ENCODE data around the genes GALNT10, MRPL22 and GARIN3.

GRCh38 chr5:151770151-151771129, 1.3 kb upstream of the G3BP1 start:
- RRBS: 3% methylated on average over 14 of the region's 67 CpGs

- RRBS: no CpG with 5 or more reads among the region's 3 CpGs
Measured at GRCh38 chr5:152861332-152861734, 456.3 kb upstream of the NMUR2 start.

GRCh38 chr5:152957192-152957657, 533.2 kb upstream of the GRIA1 start:
- RRBS: no CpG with 5 or more reads among the region's 1 CpG

DNA sequence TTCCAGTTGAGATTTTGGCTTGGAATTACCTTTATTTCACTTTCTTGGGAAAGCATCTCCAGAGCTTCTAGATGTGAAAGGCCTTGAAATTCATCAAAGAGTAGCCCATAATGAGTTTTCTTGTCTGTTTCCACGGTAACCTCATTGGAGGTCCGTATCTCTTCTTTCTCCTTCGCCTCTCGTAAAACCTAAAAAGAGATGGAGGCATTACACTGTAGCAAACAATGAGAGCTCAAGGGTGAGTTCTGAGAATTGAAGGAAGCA, 11.6 kb downstream of the FAM114A2 start:
- RRBS: no CpG with 5 or more reads among the region's 4 CpGs

DNA sequence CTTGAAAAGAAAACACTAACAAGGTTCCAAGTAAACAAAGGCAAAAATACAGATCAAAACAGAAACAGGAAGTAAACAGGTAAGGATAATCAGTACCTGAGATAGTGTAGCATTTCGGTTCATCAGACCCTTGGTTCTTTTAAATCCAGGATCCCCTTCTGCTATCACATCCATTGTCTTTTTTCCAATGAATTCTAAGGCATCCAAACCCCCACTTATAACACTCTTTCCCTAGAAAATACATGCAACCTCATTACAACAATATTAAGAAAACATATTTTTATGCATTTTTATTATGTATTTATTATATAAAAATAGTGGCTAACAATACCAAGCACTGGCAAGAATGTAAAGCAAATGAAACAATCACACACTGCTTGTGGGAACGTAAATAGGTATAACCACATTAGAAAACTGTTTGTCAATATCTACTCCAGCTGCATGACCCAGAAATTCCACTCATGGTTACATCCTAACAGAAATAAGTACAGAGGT, 10.6 kb downstream of the FAM114A2 start:
- RRBS: no CpG with 5 or more reads among the region's 2 CpGs

- RRBS: 1% methylated on average over 75 of the region's 123 CpGs
Measured at GRCh38 chr5:154190257-154191481, at the start of gene GALNT10. GALNT10 (plus strand) TSS chr5:154190733.

DNA sequence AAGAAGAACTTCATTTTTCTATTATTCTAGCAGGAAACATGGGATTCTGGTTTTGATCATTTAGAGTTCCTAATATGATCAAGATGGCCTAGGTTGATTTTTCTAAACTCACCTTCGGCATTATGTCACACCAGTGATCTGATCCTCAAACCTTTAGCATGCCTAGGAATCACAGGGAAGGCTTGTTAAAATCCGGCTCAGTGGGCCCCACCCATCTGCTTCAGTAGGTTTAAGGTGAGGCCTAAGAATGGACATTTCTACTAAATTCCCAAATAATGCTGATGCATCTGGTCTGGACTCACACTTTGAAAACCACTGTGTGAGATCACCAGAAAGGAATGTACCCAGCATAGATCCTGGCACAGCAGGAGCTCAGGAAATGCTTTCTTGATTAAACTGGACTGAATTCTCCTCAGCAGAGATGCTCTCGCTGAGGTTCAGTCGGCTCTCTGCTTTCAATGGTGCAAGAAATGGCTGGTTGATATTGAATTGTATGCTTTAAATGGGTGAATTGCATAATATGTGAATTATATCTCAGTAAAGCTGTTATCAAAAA, 77.8 kb upstream of the SAP30L start:
- RRBS: no CpG with 5 or more reads among the region's 4 CpGs

- RRBS: no CpG with 5 or more reads among the region's 5 CpGs
Measured at GRCh38 chr5:154451288-154451821, 5.6 kb downstream of the SAP30L start.

- RRBS: 7% methylated on average over 7 of the region's 24 CpGs
Measured at GRCh38 chr5:154479843-154480300, 1.8 kb upstream of the HAND1 start.

GRCh38 chr5:154646878-154647700, 108.1 kb upstream of the LARP1 start:
- RRBS: 0% methylated on average over 3 of the region's 50 CpGs

DNA sequence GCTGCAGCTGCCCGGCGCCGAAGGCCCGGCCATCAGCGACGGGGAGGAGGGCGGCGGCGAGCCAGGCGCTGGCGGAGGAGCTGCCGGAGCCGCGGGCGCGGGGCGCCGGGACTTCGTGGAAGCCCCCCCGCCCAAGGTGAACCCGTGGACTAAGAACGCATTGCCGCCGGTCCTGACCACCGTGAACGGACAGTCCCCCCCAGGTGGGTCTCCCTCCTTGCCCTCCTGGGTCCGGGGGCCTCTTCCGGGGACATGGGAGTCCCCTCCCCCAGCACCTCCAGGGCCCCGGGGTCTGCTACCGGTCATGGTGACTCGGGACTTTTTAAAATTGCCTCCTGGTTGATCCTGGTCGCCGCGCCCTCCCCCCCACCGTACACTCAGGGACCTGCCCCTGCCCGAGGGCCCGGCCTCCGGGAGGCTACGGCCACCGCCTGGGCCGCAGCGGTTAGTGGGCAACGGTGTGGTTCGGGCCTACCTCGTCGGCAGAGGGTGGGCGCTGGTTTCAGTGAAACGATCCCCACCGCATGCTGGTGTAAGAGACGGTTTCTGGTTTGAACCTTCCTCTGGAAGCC, 900 bp downstream of the LARP1 start:
- RRBS: 1% methylated on average over 31 of the region's 50 CpGs

DNA sequence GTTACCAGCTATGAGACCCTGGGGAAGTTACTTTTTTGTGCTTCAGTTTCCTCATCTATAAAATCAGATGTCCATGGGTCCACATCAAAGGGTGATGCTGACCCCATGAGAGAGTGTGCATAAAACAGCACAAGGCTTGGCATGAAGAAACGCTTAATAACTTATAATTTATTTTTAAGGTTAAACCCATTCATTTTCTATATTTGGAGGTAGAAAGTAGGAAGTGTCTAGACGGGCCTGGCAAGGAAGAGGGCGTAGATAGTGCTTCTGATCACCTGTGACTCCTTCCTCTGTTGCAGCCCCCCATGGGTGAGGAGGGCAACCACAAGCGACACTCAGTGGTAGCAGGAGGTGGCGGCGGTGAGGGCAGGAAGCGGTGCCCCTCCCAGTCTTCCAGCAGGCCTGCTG, 36.8 kb downstream of the FAXDC2 start:
- RRBS: no CpG with 5 or more reads among the region's 7 CpGs

GRCh38 chr5:154813996-154815196, 36.0 kb downstream of the FAXDC2 start:
- RRBS: no CpG with 5 or more reads among the region's 11 CpGs

- RRBS: no CpG with 5 or more reads among the region's 5 CpGs
Measured at GRCh38 chr5:154844725-154845350, 5.6 kb downstream of the FAXDC2 start.

- RRBS: no CpG with 5 or more reads among the region's 33 CpGs
Measured at GRCh38 chr5:154940812-154941446, at the start of gene MRPL22. MRPL22 (plus strand) TSS chr5:154941073.

DNA sequence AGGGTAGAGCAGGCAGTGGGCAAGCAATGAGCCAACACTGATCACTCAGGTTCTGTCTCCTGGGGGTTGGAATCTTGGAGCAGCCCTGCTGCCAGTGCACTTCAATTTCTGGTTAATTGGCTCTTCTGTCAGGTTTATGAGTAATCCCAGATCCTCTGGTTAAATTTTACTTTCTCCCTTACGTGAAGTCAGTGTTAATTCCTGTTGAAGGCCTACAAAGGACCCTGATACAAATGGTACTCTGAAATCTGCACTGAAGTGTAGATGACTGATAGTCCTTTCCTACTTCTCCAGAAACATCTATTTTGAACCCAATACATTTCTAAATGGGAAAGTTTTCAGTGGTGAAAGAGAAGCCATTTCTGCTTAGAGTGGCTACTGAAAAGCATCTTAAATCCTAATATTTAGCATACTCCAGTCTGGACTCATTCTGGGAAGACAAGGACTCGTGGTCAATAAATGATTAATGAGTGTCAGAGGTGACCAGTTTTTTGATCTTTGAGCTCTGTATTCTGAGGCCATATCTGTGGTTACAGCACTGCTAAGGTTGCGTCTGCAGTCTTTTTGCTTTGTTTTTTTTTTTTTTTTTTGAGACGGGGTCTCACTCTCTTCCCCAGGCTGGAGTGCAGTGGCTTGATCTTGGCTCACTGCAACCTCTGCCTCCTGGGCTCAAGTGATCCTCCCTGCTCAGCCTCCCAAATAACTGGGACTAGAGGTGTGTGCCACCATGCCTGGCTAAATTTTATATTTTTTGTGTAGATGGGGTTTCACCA, 442.5 kb downstream of the KIF4B start:
- RRBS: no CpG with 5 or more reads among the region's 4 CpGs

GRCh38 chr5:156581812-156582765, 255.1 kb downstream of the SGCD start:
- RRBS: no CpG with 5 or more reads among the region's 5 CpGs

DNA sequence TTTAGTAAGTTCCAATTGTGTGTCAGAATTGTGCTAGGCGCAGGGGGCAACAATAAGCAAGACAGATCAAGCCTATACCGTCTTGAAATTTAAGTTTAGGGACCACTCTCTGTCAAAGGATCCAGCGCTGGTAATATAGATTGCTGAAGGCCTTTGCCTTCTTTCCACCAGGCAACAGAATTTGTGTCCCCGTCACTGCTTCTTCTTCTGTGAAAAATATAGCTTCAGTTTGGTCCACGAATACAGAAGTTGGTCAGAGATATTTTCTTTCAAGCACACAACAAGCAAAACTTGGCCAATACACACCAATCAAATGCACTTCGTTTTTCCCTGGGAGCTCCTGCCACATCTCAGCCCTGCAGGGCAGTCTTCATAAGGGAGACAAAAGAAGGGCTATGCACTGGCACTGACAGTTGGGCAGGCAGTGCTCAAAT, 23.0 kb downstream of the HAVCR2 start:
- RRBS: no CpG with 5 or more reads among the region's 6 CpGs

GRCh38 chr5:157166118-157166345, at the start of gene GARIN3:
GARIN3 (minus strand) TSS chr5:157166264.
- RRBS: no CpG with 5 or more reads among the region's 4 CpGs

GRCh38 chr5:157214282-157215573, 34.1 kb downstream of the ITK start:
- RRBS: no CpG with 5 or more reads among the region's 11 CpGs

Measured in zone of skin (tissue), 1 donor.